BJ (cell line): ENCODE data around the genes H2BC4, H2AC6, H3C6 and BTN1A1.

GRCh38 chr6:25440043-25440410 is 160.9 kb downstream of the CARMIL1 start:
- CAGE, long polyA plus RNA: no peak
- RRBS: no CpG with 5 or more reads among the region's 1 CpG

- CAGE, long polyA plus RNA: no peak
- RRBS: no CpG with 5 or more reads among the region's 6 CpGs
Observed at GRCh38 chr6:25622562-25623046, 29.4 kb upstream of the SCGN start.

GRCh38 chr6:25835404-25835970 is 3.6 kb upstream of the SLC17A1 start:
- CAGE, long polyA plus RNA: no peak
- RRBS: no CpG with 5 or more reads among the region's 1 CpG

GRCh38 chr6:25872856-25873393 is 1.1 kb downstream of the SLC17A3 start:
- CAGE, long polyA plus RNA: no peak

- CAGE, long polyA plus RNA: no peak
- RRBS: no CpG with 5 or more reads among the region's 4 CpGs
Observed at GRCh38 chr6:25964983-25965402, 2.4 kb downstream of the TRIM38 start.

- CAGE, long polyA plus RNA: no peak
- RRBS: no CpG with 5 or more reads among the region's 7 CpGs
Observed at GRCh38 chr6:26021994-26022633, 665 bp downstream of the H4C1 start.

DNA sequence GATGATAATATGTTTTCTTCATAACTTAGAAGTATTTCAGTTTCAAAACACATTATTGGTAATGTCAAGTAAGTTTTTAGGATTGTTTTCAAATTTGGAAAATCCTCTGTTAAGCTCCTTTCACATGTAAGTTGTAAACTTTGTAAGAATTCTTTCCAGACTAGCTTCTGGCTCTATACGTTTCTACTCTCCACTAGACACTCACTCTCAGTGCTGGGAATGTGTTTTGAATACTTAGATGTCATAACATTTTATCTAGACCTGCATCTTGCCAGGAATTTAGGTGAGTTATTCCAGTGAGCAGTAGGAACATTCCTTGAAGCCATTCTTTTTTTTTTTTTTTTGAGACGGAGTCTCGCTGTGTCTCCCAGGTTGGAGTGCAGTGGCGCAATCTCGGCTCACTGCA is 1.7 kb downstream of the H3C3 start:
- CAGE, long polyA plus RNA: no peak
- RRBS: no CpG with 5 or more reads among the region's 5 CpGs

GRCh38 chr6:26052299-26053236 is 3.7 kb downstream of the H1-2 start:
- CAGE, long polyA plus RNA: no peak
- RRBS: no CpG with 5 or more reads among the region's 22 CpGs

DNA sequence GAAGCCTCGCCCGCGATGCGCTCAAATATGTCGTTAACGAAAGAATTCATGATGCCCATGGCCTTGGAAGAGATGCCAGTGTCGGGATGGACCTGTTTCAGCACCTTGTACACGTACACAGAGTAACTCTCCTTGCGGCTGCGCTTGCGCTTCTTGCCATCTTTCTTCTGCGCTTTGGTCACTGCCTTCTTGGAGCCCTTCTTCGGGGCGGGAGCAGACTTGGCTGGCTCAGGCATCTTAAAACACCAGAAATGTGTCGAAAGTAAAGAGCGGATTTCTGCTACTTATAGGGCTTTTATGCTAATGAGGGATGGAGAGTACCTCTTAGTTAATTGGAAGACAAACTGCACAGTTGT is at the start of gene H2BC4:
Gene H2BC4, minus strand, starts transcription at position 258 of the 356 bp plus-strand sequence.
- CAGE, long polyA plus RNA: no peak
- RRBS: no CpG with 5 or more reads among the region's 16 CpGs

DNA sequence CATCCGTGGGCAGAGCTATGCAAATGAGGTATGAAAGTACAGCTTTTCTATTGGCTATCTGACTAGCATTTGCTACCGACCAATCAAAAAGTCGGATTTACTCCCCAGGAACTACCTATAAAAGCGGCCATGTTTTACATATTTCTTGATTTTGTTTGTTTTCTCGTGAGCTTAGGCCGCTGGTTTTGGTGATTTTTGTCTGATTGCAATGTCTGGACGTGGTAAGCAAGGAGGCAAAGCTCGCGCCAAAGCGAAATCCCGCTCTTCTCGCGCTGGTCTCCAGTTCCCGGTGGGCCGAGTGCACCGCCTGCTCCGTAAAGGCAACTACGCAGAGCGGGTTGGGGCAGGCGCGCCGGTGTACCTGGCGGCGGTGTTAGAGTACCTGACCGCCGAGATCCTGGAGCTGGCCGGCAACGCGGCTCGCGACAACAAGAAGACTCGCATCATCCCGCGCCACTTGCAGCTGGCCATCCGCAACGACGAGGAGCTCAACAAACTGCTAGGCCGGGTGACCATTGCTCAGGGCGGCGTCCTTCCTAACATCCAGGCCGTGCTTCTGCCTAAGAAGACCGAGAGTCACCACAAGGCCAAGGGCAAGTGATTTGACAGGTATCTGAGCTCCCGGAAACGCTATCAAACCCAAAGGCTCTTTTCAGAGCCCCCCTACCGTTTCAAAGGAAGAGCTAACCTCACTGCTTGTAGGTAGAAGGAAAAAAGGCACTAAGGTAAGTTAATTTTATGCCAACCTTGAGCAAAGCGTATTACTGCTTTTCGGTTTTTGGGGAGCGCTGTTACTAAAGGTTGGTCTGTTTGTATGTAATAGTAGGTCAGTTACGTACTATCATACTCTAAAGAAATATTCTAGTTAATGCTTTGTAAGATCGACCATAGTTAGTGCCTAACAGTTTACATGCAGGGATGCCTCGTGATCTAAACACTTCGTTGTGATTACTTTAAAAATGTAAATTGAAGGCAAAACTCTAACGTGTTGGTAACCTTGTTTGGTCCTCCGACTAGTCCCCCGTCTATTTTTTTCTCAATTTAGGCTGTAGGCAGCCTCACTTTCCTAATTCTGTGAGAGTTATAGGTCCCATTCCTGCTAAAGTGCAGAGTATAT is at the start of gene H2AC6:
Gene H2AC6, plus strand, starts transcription at position 148 of the 1,117 bp plus-strand sequence.
- CAGE, long polyA plus RNA: no peak
- RRBS: under 1% methylated on average over 13 of the region's 55 CpGs

- CAGE, long polyA plus RNA: no peak
- RRBS: no CpG with 5 or more reads among the region's 2 CpGs
Observed at GRCh38 chr6:26128999-26129296, 5.0 kb downstream of the H2AC6 start.

DNA sequence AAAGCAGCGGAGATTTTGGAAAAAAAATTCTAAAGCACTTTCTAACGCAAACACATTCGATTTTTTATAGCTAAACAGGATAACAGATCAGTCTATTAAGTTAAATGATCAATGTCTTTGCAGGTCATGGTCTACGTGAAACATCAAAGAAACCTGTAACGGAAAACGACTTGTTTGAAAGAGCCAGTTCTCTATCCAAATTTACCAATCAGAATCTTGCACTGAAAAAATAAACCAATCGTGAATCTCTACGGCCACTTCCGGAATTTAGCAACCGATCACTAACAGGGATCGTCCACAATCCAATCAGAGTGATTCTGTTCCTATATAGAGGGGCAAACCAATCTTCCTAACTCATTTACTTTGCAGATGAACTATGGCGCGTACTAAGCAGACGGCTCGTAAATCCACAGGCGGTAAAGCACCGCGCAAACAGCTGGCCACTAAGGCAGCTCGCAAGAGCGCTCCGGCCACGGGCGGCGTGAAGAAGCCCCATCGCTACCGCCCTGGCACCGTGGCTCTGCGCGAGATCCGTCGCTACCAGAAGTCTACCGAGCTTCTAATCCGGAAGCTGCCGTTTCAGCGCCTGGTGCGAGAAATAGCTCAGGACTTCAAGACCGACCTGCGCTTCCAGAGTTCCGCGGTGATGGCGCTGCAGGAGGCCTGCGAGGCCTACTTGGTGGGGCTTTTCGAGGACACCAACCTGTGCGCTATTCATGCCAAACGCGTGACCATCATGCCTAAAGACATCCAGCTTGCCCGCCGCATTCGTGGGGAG is at the start of gene H3C6:
Gene H3C6, plus strand, starts transcription at position 357 of the 778 bp plus-strand sequence.
- CAGE, long polyA plus RNA: no peak
- RRBS: no CpG with 5 or more reads among the region's 49 CpGs

DNA sequence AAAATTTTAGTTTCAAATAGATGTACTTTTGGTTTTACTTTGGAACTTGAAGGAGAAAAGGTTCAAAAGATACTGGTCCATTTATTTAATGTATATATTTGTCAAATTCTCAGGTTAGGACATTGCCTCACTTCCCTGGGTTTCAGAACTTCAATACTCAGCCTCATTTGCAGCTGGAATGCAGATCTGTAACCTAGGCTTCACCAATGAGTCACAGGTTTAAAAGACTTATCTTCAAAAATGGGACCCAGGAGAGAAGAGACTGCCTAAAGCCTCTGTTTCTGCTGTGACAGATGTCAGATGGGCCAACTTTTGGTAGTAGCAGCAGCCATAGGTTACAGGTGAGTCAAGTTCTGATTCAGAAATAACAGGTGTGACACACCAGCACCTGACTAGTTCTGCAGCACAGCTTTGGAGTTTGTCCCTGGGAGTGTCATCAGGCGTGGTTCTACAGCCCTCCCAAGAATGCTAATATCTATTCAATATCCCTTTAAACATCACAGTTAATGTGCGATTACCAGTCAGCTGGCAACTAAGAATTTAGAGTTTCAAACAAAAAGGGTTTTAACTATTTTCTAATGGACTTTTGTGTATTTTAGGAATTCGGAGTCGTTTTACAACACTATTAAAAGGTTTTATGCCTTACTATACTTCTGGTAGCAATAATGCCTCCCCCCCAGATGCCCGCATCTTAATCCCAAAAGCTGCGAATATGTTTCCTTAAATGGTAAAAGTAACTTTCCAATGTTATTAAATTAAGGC is 3.0 kb downstream of the H4C6 start:
- CAGE, long polyA plus RNA: no peak
- RRBS: no CpG with 5 or more reads among the region's 6 CpGs

- CAGE, long polyA plus RNA: no peak
- RRBS: no CpG with 5 or more reads among the region's 18 CpGs
Observed at GRCh38 chr6:26286154-26286770, 928 bp upstream of the H4C8 start.

- CAGE, long polyA plus RNA: no peak
- RRBS: no CpG with 5 or more reads among the region's 5 CpGs
Observed at GRCh38 chr6:26413934-26414465, 11.9 kb downstream of the BTN3A1 start.

DNA sequence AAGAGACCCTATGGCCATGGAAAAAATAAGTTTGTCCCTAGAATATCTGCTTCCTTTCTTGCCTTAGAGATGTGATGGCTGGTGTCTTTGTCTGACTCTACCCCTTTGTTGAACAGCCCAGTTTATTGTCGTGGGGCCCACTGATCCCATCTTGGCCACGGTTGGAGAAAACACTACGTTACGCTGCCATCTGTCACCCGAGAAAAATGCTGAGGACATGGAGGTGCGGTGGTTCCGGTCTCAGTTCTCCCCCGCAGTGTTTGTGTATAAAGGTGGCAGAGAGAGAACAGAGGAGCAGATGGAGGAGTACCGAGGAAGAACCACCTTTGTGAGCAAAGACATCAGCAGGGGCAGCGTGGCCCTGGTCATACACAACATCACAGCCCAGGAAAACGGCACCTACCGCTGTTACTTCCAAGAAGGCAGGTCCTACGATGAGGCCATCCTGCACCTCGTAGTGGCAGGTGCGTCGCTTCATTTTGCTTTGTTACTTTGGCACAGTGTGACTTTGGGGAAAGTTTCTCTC is 1.7 kb downstream of the BTN2A1 start:
- CAGE, long polyA plus RNA: no peak
- RRBS: no CpG with 5 or more reads among the region's 16 CpGs

GRCh38 chr6:26462984-26463600 is 5.3 kb downstream of the BTN2A1 start:
- CAGE, long polyA plus RNA: no peak
- RRBS: no CpG with 5 or more reads among the region's 11 CpGs

GRCh38 chr6:26499958-26500379 is at the start of gene BTN1A1:
Gene BTN1A1 (plus strand): TSS chr6:26500303.
- CAGE, long polyA plus RNA: no peak
- RRBS: no CpG with 5 or more reads among the region's 2 CpGs

- CAGE, long polyA plus RNA: no peak
- RRBS: no CpG with 5 or more reads among the region's 13 CpGs
Observed at GRCh38 chr6:26556424-26557107, 18.4 kb downstream of the HMGN4 start.

DNA sequence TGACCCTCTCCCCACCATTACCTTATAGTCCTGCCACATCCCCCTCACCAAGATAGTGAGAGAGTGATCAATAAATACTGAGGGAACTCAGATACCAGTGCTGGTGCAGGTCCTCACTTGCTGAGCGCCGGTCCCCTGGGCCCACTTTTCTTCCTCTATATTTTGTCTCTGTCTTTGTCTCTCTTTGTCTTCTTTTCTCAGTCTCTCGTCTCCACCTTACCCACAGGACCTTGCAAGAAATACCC is 17.4 kb downstream of the ZNF322 start:
- CAGE, long polyA plus RNA: no peak
- RRBS: no CpG with 5 or more reads among the region's 3 CpGs